ENCODE measurements around the genes C1orf198, TTC13 and SPRTN.

DNA sequence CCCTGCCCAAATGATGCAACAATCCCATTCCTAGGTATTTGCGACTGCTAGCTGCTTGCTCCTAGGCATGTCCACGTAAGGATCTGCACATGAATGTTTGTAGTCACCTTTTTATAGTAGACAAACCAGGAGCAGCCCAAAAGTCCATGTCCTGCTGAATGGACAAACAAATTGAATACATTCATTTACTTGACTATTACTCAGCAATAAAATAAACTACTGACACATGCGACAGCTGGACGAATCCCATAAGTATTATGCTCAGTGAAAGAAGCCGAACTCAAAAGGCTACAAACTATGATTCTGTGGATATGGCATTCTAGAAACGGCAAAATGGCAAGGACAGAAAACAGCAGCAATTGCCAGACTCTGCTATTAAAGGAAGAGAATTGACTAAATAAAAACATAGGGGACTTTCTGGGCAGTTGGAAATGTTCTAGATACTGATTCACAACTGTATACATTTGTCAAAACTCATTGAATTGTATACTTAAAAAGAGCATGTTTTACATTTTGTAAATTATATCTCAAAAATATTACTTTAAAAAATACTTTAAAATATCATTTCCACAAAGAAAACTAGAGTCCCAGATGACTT, 161.8 kb upstream of the GALNT2 start:
- PRO-cap, result no peak

DNA sequence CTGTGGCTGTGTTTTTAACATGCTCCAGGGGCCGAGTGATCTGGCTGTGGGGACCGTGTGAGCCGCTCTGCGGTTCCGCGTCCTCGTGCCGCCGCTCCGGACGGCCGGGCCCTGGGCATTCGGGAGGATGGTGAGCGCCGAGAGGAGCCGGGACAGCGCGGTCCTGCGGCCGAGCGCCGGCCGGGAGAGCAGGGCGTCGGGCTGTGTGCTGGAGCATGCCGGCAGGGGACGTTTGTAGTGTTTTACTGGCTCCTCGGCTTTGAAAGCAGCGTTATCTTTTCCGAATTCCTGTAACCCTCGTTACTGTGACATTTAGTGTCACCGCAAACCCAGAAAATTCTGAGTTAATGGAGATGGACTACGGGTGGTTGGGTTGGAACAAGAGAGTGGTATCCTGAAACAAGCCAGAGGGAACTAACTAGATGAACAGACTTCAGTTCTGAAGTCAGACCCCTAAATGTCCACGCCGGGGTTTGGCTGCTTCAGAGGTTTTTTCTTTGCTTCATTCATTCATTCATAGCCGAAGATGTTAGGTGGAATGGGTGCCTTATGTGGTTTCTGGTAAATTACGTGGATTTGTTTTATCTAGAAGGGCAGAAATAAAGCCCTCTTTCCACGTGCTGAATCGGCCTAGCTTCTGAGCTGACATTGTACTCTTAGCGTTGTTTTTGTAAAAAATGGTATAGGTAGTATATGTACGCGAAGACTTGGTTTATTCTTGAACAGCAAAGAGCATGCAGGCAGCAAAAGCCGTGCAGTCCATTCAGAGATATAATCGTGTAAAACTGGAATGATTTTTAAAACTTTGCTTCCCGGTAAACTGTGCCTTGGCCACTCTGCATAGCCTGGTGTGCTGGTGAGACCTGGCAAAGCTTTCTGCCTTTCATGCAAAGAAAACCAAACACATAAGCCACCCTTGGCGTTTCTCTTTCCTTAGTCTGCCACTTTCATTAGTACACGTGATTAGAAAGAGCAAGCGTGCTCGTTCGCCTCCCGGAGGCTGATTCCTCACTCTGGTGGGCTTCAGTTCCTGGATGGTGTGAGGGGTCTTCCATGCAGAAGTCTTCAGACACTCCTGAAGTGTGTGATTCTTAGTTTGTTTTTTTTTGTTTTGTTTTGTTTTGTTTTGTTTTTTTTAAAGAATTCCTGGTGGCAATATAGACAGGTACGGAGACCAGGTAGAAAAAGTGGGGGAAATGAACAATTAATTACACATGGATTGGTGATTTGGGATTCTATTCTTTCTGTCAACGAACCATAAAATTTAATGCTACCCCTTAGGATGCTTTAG, 1.6 kb downstream of the GALNT2 start:
- PRO-cap, result no peak

DNA sequence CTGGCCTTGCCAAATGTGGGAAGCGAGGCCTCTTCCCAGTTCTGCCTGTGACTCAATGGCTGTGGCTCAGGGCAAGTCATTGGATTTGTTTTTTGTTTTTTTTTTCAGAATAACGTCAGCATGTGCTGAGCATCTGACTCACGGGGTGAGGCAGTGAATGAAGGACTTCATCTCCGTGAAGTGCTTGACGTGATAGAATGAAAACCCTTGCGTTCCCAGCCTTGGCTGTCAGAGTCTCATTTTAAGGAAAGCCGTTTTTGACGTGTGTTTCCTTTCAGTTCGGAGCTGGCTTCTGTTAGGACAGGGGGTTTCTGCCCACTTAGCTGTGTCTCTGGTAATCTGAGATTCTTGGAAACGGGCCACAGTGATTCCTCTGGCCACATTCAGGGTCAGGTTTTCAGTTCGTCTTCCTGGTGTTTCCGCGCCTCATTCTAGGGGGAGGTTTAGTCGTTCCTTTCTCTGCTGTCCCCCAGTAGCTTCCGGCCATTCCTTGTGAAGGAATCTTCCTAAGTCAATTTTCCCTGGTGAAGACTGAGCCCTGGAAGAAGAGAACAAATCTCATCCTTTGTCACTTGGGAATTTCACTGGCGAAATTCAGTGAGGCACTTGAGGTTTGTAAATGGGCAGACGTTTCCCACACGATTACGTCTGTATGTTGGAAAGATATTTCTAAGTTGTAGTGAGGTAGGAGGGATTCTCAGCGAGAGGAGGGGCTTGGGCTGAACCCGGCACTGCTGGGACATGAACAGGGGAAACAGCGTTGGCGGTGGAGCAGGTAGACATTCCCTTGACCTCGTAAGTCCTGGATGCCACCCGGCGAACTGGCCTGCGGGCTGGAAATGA, 47.0 kb downstream of the GALNT2 start:
- PRO-cap, result bidirectional peak, plus-strand start at position 277 of the sequence, minus-strand start at position 57 of the sequence; bidirectional peak, plus-strand start at position 737 of the sequence, minus-strand start at position 646 of the sequence

- PRO-cap, result no peak
Measured at GRCh38 chr1:230119825-230120920, 53.1 kb downstream of the GALNT2 start.

GRCh38 chr1:230176627-230177470, 109.8 kb downstream of the GALNT2 start:
- PRO-cap, result no peak

DNA sequence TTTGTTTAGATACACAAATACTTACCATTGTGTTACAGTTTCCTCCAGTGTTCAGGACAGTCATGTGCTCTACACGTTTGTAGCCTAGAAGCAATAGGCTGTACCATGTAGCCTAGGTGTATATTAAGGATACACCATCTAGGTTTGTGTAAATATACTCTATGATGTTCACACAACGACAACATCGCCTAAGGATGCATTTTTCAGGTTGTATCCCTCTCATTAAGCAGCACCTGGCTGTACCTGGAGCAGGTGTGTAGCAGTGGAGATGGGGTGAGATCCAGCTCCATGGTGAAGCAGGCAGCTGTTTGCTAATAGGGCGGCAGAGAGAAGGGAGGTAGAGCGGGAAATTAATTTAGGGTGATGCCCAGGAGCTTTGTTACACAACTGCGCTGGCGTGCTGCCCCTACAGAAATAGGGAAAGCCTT, 168.7 kb downstream of the PGBD5 start:
- PRO-cap, result no peak

- PRO-cap, result no peak
Measured at GRCh38 chr1:230307906-230308465, 118.1 kb downstream of the PGBD5 start.

DNA sequence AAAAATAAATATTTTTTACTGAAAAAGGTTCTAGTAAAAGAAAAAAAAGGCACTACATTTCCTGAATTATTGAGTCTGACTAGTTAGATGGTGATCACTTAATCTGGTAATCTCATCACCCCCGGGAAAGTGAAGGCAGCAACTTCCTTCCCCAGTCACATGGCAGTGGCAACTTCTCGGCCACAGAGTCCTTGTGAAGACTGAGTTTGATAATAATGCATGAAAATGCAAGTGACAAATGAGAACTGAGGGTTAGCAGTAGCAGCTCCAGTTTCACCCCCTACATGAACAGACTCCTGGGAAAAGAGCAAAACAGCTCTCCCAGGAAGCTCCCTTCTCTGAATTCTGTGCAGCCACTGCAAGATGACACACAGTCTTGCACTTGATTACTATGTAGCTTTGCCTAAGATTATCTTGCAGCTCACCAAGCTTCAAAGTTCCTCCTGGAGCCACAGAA, 4.8 kb downstream of the PGBD5 start:
- PRO-cap, result no peak

DNA sequence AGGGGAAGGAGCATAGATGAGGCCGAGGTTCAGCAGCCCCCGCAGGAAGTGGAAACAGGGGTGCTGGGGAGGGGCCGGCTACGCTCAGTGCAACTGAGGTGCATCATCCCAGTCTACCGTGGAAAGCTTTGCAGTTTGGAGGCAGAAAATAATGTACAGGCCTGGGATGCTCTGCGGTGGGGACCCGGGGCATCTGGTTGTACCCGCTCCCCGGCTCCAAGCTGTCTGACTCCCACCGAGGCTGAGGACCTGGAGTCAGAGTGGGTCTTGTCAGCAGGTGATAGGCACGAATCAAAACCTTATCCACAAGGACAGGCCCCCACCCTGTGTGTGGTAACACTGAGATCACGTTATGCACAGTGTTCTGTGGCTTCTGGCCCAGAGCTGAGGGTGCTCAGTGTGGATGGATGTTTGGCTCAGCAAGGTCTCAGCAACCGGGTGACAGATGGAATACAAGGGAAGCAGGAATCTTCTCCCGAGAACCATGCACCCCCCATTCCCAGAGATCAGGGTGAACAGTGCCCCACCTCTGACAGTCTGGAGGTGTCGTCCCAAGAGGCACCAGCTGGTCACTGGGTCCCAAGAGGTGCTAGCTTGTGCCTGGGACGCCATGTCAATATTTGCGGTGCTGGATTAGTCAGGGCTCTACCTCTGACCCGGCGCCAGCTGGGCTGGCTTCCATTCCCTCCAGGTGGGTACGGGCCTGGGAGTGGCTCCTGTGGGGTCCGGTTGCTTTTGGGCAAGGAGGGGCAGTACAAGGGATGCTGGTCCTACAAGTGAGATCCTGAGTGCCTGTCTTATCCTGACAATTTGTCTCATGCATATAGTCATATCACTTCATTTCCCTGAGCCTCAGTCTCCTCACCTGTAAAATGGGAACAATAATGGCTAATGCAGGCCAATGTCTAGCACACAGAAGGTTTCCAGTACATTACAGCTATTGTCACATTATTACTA, 815 bp downstream of the CAPN9 start:
- PRO-cap, result no peak

- PRO-cap, result no peak
Measured at GRCh38 chr1:230785905-230786462, 38.8 kb downstream of the CAPN9 start.

- PRO-cap, result bidirectional peak, plus-strand start at chr1:230868621, minus-strand start at chr1:230868541; bidirectional peak, plus-strand start at chr1:230868968, minus-strand start at chr1:230868860
Measured at GRCh38 chr1:230868441-230869466, at the start of gene C1orf198. Gene C1orf198 (minus strand): TSS chr1:230868521.

DNA sequence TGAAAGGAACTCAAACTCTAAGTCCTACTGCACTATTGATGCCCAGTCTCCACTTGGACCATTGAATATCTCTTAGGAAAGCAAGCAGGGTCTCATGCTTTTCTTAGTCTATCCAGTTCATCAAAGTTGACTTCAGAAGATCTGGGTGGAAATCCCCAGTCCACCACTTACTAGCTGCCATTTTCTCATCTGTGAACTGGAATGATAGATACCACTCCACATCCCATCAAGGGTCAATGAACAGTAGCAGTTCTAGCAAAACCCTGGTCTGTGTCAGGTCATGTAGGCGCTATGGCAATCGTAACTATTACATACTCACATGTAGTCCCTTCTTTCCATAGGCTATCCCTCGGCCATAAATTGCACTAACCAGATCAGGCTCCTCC, 33.6 kb downstream of the TTC13 start:
- PRO-cap, result unidirectional peak, plus-strand start at position 258 of the sequence

- PRO-cap, result bidirectional peak, plus-strand start at chr1:230979094, minus-strand start at chr1:230978834
Measured at GRCh38 chr1:230977898-230979006, at the start of gene TTC13. Gene TTC13 (minus strand): TSS chr1:230978861.

GRCh38 chr1:231018847-231019475, 21.1 kb downstream of the FAM89A start:
- PRO-cap, result no peak

GRCh38 chr1:231020266-231020940, 19.7 kb downstream of the FAM89A start:
- PRO-cap, result no peak

GRCh38 chr1:231288742-231289182, 47.8 kb downstream of the GNPAT start:
- PRO-cap, result no peak

DNA sequence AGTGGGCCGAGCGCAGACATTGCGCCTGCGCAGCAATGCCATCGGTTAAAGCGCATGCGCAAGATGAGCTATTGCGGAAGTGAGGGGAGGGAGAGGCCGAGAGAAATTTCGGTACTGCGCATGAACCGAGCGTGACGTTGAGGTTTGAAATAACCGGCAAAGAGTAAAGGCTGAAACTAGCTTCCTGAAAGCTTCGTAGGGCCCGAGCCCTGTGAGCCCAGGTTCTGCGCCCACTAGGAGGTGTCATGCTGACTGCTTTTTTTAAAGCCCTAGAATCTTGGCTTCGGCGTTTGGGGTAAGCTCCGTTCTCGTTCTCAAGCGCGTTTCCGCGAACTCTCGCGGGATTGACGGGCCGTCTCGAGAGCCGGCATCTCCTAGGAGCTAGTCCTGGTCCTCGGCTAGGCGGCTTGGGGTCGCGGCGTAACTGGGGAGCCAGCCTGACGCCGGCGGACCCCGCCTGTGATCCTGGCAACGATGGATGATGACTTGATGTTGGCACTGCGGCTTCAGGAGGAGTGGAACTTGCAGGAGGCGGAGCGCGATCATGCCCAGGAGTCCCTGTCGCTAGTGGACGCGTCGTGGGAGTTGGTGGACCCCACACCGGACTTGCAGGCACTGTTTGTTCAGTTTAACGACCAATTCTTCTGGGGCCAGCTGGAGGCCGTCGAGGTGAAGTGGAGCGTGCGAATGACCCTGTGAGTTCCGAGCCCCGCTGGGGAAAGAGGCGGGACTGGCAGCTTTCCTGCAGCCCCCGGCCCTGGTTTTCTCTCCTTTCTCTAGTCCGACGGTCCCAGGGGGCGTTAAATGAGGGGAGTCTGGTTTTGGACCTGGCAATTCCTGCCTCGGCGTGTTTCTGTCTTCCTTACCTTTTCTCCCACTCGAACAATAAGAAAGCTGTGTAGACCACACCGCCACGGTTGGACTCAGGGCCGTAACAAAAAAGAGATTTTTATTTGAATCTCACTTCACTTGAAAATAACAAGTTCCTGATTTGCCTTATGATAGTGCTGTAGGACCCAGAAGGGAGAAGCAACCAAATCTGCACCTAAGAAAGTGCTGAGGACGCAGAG, at the start of gene SPRTN:
Gene SPRTN, plus strand, starts transcription at position 384 of the 1,070 bp plus-strand sequence.
- PRO-cap, result bidirectional peak, plus-strand start at position 71 of the sequence, minus-strand start outside the sequence; unidirectional peak, plus-strand start at position 384 of the sequence

DNA sequence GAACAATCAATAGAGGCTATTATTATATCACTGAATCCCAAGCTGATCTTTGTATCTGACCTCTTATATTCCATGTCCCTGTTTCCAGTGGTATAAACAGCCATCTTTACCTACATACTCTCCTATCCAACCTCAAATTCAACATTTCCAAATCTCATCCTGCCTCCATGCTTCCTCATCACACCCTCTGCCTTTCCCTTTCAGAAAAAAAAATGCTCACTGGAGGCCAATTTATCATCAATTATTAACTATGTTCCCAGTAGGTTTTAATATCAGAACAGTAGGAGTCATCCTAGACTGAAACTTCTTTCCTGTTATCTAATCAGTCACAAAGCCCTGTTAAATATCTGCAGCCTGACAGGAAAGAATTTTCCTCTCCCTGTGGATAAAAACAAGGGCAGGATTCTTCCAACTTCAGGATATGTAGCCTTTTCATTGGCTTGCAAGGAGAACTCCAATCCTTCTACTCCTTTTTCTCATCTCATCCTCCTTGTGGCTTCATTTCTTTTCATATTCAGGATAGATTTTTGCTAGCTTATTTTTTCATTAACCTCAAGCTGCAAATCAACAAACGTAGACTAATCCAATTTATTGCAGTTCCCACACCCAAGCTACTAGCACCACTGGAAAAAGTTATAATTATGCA, 28.4 kb downstream of the EGLN1 start:
- PRO-cap, result no peak

- PRO-cap, result unidirectional peak, plus-strand start at chr1:231420385
Measured at GRCh38 chr1:231419379-231420458, 2.4 kb downstream of the EGLN1 start.

DNA sequence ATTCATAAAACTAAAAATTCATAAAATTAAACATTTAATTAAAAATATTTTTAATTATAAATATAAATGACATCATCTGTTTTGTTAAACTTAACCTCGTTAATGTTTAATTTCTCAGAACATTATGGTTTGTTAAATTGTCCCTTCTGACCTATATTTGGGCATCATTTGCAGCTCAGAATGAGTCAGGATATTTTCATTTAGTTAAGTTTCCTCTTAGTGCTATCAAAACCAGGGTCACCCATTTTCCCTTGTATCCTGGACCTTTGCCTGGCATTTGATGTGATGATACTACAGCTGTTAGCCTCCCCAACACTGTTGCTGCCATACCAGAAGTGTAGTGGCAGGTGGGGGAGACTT, 30.2 kb downstream of the TSNAX start:
- PRO-cap, result no peak

All from cardiac septum (tissue), 1 donor.